Vein endothelial cell (primary cell): ENCODE measurements around a stretch of chr1.

GRCh38 chr1:94418585-94419442 is 625 bp downstream of the ABCD3 start:
- CAGE, long polyA plus RNA, result no peak

DNA sequence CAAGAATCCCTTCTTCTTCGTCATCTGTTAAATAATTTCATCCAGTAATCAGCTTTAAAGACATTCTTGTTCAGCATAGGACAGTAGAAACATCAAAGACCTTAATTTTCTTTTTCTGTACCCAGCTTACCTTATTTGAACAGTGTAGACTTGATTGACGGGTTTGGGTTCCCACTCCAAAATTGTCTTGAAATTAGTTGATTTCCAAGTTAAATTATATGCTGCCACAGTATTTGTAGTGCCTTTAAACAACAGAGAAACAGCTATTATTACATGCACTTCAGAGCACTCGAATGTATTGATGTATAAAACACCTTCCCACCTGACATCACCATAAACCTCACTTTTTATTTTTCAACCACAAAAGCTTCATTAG is 1.4 kb downstream of the F3 start:
- CAGE, long polyA plus RNA, result no peak

- CAGE, long polyA plus RNA, result no peak
Measured at GRCh38 chr1:94622533-94623250, 81.1 kb upstream of the F3 start.

DNA sequence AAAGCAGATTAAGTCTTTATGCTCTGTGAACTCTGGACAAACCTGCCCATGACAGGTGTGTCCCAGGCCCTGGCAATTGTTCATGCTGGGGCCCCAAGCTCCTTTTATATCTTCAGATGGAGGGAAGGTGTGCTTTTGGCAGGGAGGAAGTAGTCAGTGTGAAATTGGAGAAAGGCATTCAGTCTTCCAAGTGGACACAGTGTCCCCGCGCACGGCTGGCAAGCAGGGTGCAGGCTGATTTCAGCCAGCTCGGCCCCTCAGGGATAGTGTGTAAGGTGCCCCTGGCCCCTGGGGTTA is 135.2 kb upstream of the F3 start:
- CAGE, long polyA plus RNA, result no peak

DNA sequence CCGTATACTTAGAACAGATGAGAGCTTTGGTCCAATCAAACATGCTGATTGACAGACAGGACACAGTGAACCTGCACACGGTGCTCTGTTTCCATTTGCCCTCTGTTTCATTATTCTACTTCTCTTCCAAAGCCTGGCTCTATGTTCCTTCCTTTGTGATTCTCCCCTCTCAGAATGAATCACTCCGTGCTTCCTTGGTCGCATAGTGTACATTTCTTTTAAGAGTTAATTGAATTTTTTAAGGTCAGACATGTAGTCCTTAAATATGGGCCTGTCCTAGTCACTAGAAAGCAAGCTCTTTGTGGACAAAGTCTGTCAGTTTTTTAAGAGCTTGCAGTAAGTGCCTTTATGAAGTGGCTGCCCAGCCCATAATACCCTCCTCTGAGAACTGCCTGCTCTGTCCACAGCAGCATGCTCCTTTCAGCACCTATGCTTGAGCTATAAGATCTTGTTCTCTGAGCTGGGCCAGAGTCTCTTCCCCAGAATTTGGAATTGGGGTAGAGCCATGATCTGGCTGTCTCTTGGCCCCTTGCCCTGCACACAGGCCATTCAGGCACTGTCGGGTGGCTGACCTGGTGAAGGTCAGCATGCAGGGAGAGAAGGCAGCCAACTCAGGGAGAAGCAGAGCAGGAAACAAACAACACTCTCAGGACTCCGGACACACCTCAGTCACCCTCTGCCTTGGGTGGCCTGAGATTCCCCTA is 66.7 kb upstream of the SLC44A3 start:
- CAGE, long polyA plus RNA, result no peak

DNA sequence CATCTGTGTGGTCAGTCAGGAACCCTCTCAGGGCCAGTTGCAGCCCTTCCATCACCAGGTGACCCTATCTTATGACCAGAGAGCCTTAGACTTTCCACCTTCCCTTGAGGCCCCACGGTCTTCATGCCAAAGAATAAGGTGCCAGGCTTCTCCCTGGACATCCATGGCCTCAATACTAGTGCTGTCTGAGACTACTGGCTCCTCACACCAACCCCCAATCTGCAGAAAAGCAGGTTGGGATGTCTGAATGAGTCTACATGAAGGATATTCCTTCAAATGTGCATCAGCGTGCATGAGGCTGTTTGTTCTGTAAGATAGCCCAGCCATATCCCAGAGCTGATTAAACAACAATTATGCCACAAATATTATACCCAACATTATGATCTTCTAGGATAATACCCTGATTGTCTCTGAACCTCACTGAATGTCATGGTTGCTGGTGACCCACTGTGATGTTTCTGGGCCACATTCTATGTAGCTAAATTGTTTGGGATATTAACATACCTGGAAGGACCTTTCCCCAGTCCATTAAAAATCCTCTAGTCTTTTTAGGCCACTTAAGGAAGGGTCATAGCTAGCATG is 51.0 kb upstream of the SLC44A3 start:
- CAGE, long polyA plus RNA, result no peak

DNA sequence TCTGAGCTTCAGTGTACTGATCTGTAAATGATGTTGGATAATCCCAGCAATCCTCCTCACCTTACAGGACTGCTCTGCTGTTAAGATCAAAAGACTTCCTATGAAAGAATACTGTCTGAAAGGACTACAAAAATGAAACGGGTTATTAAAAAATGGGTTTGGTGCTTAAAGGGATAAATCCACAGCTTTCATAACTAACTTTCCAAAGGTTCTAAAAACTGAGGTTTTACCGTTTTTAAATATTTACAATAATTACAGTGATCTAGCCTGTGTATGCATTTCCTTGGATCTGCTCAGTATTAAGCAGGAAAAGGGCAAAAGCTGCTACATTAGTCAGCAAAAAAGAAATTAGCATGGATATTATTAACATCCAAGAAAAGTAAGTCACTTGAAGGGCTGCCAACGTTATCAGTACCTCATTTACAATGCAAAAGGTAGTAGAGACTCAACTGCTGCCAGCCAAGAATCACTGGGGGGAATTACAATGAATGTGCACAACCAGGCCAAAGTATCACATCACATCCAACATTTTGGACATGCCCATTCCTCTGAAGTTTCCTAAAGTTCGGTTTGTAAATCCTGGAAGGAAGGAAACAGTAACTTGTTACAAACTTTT is 2.0 kb downstream of the CNN3 start:
- CAGE, long polyA plus RNA, result no peak

DNA sequence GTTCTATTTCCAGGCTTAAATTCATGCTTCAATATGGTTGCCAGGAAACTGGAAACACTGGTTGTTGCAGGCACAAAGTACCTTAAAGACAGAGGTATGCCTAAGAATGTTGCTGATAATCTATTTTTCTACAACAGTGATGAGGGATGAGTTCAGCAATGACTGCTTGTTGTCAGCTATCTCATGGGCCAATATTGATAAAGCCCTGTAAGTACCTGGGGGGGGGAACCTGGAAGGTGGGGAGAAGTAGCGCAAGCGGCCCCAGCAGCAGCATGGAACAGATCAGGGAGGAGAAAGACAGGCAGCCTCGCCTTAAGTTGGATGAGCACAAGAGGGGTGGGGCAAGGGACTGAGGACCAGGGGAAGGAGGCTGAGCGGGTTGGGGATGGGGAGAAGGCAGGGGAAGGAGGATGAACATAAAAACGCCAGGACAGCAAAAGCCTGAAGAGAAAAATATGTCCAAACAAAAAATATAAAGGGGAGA is 70.7 kb downstream of the ALG14 start:
- CAGE, long polyA plus RNA, result no peak

GRCh38 chr1:95232591-95233166 is 1.3 kb upstream of the RWDD3 start:
- CAGE, long polyA plus RNA, result no peak

DNA sequence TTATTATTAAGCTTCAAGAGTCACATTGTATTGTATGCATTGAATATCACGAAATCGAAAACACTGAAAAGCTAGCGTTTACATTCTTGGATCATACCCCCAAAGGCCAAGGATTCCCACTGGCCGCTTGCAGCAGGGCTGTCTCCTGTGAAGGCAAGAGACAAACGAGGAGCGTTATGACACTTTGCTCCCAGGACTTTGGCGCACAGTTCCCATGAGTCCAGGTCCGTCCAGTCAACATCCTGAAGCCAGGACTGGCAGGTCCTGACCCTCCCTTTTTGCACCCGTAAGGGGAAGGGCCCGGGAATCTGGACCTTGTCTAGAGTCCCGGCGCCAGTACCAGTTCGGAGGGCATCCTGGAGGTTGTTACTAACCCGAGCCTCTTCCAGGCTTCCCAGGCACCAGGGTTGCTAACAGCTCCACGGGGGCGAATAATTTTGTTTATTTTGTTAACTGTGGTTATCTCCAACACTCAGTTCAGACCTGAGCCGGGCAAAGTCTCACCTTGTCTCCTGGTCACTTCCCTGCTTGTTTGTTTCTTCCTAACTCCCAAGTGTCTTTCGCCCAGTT is 729 bp upstream of the RWDD3 start:
- CAGE, long polyA plus RNA, result no peak

DNA sequence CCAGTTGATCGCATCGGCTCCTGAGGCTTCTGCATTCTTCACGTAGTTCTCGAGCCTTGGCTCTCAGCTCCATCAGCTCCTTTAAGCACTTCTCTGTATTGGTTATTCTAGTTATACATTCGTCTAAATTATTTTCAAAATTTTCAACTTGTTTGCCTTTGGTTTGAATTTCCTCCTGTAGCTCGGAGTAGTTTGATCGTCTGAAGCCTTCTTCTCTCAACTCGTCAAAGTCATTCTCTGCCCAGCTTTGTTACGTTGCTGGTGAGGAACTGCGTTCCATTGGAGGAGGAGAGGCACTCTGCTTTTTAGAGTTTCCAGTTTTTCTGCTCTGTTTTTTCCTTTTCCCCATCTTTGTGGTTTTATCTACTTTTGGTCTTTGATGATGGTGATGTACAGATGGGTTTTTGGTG is 565.1 kb downstream of the PTBP2 start:
- CAGE, long polyA plus RNA, result no peak

- CAGE, long polyA plus RNA, result no peak
Measured at GRCh38 chr1:97411395-97411713, 509.5 kb downstream of the DPYD start.

- CAGE, long polyA plus RNA, result no peak
Measured at GRCh38 chr1:98086578-98087151, 165.8 kb upstream of the DPYD start.

DNA sequence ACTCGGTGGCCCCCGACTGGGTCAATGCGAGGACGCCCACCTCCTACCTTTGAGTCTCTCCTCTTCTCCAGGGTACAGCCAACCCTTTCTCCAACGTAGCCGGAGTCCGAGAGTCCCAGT is 255 bp upstream of the SNX7 start:
- CAGE, long polyA plus RNA, result no peak

GRCh38 chr1:98854221-98854519 is 150.5 kb downstream of the PLPPR5 start:
- CAGE, long polyA plus RNA, result no peak

GRCh38 chr1:99664050-99664486 is 18.2 kb downstream of the PALMD start:
- CAGE, long polyA plus RNA, result no peak

- CAGE, long polyA plus RNA, result no peak
Measured at GRCh38 chr1:99728417-99729142, 37.9 kb downstream of the FRRS1 start.

DNA sequence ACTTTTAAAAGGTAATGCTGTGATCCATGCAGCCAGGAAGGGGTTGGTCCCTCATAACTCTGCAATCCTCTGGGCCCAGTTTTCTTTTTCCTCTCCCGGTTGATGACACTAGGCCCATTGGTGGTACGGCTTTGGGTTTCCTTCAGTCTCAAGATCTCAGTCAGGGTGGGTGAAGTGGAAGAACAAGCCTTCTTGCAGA is 544 bp upstream of the SLC35A3 start:
- CAGE, long polyA plus RNA, result no peak

GRCh38 chr1:100039080-100039510 is 1.2 kb downstream of the MFSD14A start:
- CAGE, long polyA plus RNA, result no peak

DNA sequence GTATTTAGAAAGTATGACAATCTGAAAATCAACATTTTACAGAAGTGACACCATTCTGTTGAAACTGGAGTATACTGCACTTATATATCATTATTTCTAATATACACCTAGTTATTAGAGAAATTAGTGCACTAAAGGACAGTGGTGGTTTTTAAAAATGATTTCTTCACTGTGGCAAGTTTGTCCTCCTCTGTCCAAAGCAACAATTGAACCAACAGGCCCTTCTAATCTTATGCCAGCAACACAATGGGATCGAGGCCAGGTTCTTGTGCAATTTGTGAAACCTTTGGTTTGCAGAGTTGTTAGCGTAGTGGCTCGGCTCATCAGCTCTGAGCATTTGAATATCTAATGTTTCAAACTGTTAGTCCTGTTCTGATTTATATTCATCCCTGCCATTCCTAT is 9.8 kb upstream of the LRRC39 start:
- CAGE, long polyA plus RNA, result no peak